Mononuclear cell (primary cell): ENCODE measurements around the gene GLMN.

DNA sequence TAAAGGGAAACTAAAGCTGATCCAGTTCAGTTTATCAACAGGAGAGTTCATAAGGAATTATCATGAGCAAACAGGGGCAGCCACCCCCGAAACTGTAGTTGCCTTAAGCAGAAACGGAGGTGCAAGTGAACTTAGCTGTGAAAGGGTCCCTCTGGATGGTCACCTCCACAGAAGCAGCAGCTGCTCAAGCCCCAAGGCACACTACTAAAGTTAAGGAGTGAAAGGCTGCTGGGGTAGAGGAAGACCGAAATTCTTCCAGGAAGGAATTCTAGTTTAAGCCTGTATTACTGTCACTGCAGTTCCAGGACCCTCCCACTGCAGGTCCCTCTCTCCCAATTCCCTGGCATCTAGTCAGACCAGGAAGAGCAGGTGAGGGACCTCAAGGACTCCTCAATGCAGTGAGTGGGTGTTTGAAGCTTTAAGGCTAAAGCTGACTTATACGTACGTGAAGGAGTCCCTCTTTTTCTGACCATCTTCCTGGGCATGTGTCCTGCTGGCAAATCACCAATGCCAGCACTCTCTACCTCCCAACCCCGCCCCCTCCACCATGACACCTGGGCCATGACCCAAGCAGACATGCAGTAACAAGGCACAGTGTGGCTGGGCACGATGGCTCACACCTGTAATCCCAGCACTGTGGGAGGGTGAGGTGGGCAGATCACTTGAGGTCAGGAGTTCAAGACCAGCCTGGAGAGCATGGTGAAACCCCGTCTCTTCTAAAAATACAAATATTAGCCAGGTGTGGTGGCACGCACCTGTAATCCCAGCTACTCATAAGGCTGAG, 57.3 kb downstream of the TGFBR3 start:
- RRBS, result no CpG with 5 or more reads among the region's 9 CpGs

DNA sequence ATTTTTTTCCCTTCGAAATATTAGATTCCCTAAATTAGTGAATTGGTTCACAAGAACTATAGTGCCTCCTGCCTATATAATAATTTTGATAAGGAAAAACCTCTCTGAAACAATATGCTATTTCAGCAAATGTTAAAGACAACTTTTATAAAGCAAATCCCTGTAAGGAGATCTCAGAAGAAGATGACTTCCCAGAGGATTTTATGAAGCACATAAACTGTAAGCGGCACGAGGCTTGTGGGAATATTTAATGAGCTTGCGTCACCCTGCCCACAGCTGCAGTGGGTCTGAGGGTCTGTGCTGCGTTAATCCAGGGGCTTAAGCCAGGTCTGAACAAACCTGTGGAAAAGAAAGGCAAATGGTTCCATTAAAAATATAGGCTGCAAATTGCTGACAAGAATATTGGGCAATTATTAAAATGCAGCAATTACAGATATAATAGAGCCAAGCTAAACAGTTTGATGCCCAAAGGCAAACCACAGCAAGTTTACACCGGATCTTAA, 22.0 kb downstream of the TGFBR3 start:
- RRBS, result no CpG with 5 or more reads among the region's 6 CpGs

- RRBS, result 2% methylated on average over 27 of the region's 80 CpGs
Observed at GRCh38 chr1:92298420-92299617, at the start of gene GLMN. GLMN (minus strand) TSS chr1:92298987.

- RRBS, result no CpG with 5 or more reads among the region's 5 CpGs
Observed at GRCh38 chr1:92785734-92785853, 686 bp upstream of the EVI5 start.

DNA sequence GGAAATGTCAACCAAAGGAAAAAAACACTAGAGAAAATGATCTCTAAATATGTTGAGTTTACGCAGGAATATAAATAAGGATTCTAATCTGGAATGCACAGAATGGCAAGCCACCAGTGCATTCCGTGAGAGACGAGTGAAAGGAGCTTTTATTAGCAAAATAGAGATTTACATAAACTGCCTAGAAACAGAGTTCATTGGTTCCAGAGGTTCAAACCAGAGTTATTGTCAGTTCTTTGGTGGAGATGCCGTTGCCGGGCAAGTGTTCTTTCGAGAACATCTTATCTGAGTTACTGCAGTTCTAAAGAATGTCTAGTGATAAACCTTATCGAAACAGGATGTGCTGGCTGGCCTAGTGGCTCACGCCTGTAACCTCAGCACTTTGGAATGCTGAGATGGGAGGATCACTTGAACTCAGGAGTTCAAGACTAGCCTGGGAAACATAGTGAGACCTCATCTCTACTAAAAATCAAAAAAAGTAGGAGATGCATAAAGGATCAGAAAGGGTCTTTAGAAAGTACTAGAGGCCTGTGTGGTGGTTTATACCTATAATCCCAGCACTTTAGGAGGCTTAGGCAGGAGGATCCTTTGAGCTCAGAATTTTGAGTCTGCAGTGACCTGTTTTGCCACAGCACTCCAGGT, 19.9 kb upstream of the EVI5 start:
- RRBS, result no CpG with 5 or more reads among the region's 8 CpGs

DNA sequence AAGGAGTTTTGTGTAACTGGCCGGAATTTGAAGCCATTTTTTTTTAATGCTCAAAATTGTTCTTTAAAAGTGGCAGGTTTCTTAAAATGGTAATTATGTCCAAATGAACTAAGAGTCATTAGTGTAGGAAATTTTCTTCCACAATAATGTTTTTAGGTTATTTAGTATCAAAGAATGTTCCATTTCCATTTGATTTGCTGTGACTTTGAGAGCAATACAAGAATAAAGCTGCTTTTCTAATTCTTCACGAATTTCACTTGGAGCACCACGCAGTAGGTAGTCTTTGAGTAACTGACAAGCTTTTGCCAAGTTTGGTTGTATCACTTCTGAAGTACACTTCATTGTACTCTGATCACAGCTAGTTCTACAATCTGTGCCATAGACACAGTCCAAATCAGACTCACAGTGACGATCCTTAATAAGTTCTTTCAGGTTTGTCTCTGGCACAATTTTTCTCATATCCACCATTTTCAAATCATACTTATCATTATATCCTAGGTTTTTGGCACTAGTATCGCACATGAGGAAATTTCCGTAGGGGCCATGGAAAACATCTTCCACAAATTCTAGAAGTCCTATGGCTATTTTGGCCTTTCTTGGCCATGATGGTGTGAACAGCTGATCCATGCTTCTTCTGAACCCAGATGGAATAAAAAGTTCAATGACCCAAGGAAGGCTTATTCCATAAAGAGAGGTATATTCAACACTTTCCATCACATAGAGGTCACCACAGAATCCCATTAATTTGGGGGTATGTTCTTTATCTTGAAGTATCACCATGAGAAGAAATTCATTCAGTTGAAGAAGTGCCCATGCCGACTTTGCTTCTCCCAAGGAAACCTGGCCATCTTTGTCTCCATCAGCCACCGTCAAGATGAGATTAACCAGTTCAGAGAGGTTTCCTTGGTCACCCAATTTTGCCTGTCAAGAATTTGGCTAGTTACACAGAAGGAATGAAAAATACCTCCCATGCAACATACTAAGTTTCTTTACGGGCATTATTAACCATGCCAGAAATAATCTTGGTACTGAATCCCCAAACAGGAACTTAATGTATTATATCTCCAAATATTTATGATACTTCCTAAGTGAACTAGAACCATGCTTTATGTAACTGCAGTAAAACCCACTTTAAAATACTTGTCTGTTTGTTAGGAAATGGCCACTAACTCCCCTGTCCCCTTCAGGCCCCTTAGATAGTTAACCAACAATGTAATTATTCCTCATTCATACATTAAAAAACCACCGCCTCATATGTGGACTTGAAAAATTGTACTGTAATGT, 11.9 kb downstream of the RPL5 start:
- RRBS, result no CpG with 5 or more reads among the region's 10 CpGs

- RRBS, result no CpG with 5 or more reads among the region's 6 CpGs
Observed at GRCh38 chr1:92950825-92951738, 10.2 kb downstream of the DIPK1A start.

DNA sequence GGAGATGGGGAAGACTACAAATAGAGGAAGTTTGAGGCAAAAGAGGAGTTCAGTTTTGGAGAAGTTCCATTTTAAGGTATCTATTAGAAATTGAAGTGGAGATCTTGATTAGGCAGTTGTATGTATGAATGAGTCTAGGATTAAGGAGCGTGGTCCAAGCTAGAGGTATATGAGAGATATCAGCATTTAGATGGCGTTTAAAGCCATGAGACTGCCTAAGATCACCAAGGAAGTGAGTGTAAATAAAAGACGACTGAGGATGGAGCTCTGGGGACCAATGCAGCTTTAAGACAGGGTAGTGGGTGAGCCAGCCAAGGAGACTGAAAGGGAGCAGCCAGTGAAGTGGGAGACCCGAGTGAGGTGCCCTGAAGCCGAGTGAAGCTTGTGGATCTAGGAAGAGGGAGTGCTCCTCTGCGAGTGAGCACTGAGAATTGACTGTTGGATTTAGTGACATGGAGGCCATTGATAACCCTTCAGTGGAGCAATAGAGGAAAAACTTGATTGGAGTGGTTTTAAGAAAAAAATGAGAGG, 2.0 kb upstream of the DIPK1A start:
- RRBS, result no CpG with 5 or more reads among the region's 6 CpGs

- RRBS, result no CpG with 5 or more reads among the region's 5 CpGs
Observed at GRCh38 chr1:92995481-92995937, 34.2 kb upstream of the DIPK1A start.

DNA sequence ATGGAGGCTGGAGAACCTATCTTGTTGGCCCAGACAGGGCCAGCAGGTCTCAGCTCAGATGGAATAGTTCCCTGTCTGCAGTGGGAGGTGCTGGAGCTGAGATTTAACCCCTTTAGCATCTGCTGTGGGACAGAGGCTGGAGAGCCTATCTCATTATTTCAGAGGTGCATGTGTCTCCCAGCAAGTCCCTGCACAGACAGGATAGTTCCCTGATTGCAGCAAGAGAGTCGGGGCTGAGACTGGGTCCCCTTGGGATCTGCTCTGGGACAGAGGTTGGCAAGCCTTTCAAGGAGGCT, 72.7 kb downstream of the CCDC18 start:
- RRBS, result no CpG with 5 or more reads among the region's 1 CpG

DNA sequence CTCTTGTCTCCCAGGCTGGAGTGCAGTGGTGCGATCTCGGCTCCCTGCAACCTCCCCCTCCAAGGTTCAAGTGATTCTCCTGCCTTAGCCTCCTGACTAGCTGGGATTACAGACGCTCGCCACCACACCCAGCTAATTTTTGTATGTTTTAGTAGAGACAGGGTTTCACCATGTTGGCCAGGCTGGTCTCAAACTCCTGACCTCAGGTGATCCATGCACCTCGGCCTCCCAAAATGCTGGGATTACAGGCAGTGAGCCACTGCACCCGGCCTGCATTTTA, 67.7 kb upstream of the DR1 start:
- RRBS, result no CpG with 5 or more reads among the region's 6 CpGs

DNA sequence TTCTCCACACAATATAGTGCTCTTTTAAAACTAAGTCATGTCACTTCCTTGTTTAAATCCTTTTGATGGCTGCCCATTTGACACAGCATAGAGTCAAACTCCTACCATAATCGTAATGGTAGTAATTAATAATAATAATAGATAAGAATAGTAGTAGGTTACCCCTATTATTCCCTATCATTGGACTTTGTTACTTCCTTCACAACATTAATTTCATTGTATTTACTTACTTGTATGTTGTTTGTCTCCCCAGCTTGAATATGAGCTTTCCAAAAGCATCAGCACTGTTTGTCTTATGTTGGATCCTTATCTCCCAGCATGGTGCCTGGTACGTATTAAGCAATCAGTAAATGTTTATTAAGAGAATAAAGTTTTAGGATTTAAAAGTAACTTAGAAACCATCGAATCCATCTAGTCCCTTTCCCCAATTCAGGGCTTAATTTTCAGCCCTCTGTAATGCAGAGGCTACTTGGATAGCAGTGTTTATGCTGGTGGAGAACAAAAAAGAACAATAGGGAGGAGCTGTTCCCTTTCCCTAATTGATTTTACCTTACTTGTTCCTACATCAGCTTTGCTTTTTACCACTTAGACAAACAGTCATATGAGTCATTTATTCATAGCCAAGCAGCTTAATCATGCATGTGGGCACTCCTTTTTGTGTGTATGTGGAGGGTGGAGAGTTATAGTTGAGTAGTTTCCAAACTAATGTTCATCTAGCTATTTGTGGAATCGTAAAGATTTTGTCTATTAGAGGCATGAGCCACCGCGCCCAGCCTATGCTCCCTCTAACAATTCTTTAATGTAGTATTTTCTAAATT, 21.1 kb upstream of the DR1 start:
- RRBS, result no CpG with 5 or more reads among the region's 6 CpGs

DNA sequence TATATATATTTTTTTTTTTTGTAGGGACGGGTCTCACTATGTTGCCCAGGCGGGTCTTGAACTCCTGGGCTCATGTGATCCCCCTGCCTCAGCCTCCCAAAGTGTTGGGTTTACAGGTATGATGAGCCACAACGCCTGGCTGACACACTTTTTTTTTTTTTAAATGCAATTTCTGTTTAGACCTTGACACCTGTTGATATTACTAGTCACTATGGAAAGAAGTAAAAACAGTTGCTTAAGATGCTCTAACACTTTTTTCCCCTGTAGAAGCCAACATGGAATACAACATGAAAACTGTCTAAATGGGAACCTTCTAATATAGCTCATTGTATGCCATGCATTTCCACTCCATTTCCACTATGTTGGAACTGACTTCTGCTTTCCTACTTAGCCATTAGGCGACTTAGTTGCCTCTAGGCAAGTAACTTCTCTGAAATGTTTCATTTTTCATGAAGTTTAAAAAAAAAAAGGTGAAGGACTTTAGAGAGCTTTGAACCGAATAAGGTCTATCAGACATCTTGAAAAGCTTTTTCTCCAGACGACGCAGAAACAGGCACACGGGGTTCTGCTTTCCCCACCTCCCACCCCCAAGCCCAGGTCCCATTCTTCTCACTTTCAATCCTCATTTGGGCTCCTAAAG, 717 bp upstream of the DR1 start:
- RRBS, result no CpG with 5 or more reads among the region's 8 CpGs

DNA sequence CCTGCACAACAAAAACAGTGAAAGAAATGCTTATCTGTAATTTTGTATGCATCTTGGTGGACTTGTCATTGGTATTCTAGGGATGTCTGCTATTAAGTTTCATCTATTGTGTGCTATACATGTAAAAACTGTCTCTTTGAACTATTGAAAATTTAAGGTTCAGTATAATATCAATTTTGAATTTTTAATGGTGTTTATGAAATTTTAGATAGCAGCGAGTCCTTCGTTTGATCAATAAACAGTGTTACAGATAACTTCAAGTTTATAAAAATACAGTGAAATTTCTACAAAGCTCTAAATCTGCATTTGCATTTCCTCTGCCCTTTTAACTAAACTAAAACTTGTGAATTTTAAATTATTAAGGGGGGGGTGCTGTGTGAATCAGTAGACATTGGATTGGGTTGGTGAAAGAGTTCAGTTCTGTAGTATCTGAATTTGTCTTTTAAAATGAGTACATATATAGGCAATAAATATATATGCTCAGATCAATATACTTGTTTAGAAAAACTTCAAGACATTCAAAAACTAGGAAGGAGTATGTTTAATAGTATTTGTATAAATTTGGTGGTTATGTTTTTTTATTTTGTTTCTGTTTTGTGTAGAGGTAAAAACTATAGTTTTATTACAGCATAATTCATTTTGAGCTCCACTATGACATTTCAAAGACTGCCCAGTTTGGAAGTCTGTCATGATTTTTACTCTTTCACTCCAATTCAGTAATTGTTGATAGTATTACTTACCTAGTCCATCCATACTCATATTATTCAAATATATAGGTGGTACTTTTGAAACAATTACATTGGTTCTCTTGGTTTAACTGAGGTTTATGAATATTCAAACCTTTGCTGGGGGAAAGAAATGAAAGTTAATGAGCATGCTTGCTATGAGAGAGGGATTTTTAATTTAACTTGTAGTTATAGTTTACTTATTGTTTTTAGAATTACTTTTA, 15.2 kb downstream of the DR1 start:
- RRBS, result no CpG with 5 or more reads among the region's 2 CpGs

GRCh38 chr1:93554699-93555122, 106.8 kb downstream of the FNBP1L start:
- RRBS, result no CpG with 5 or more reads among the region's 3 CpGs

DNA sequence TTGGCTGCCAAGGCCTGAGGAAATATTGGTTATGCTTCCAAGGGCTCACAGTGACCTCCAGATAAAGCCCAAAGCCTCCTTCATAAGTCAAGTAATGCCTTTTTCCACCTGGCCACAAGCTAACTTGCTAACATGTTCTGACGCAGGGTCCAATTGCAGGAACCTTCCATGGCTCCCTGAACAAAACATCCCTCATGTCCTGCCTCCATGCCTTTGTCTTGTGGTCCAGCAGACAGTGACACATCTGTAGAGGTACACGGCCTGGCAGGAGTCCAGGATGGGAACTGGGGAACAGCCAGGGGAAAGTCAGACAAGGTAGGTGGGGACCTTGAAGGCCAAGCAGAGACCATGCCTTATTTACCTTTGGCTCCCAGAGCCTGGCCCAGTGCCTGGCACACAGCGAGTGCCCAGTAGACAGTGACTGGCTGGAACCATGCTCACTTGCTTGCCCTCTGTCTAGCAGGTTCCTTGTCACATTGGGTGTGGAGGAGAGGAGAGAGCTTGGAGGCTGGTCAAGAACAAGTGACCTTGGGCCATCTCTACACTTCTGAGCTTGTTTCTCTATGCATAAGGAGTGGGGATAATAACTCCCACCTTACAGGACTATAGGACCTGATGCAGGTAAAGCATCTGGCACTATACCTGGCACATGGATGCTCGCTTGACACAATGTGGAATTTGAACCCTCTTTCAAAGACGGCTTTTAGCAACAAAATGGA, 81.0 kb downstream of the BCAR3 start:
- RRBS, result no CpG with 5 or more reads among the region's 5 CpGs

- RRBS, result no CpG with 5 or more reads among the region's 4 CpGs
Observed at GRCh38 chr1:93625347-93626145, 56.1 kb downstream of the BCAR3 start.

GRCh38 chr1:93708603-93709546, 27.2 kb upstream of the BCAR3 start:
- RRBS, result no CpG with 5 or more reads among the region's 10 CpGs

DNA sequence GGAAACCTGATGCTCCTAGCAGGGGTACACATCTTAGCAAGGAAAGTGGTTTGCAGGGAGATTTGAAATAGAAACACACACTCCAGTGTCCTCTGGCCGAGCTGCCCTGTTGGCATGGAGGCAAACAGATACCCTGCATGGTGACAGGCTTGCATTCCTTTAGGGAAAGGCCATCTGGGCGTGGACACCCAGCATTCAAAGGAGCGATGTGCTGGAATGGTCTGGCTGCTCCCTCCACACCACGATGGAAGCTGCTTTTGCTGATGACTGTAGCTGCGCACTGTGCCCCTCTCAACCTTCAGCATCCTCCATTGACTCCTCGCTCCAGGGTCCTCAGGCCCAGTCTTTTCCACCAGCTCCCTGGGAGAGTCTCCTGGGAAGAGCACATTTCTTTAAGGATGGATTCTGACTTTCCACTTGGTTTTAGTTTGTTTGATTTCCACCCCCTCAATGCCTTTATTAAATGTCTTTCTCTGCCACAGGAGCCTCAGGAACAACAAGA, 41.6 kb upstream of the BCAR3 start:
- RRBS, result no CpG with 5 or more reads among the region's 6 CpGs

- RRBS, result no CpG with 5 or more reads among the region's 6 CpGs
Observed at GRCh38 chr1:93758896-93759485, 77.4 kb upstream of the BCAR3 start.